ENCODE data around the gene CXCR6.

- PRO-cap: no peak
Measured at GRCh38 chr3:44977129-44977604, 1.1 kb downstream of the EXOSC7 start.

- PRO-cap: no peak
Measured at GRCh38 chr3:45011727-45012779, 14.1 kb upstream of the CLEC3B start.

DNA sequence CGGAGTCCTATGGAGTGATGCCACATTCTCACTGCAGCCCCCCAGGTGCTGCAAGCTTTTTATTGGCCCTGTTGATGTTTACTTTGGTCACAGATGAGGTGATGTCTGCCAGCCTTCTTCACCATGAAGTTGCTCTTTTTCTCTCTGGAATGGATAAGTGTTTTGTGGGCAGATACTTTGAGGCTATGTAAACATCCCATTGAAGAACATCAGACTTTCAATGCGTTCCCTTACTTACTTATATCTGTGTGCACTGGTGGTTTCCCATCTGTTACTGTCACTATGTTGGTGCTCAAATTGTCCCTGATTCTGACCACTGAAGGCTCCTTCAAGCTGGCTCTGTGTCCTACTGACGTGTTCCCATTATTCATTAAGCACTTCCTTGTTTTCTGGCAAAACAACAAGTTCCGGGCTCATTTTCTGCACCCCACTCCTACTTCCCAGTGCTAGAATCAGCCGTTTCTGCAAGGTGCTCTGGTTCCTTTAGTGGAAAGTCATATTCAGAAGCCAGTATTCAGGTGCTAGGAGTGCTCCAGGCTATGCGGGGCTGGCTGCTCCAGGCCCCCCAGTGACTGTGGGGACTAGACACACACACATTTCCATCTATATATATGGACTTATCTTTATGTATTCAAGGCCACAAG lies 1.3 kb upstream of the CLEC3B start:
- PRO-cap: no peak

GRCh38 chr3:45026803-45027689 lies 943 bp downstream of the CLEC3B start:
- PRO-cap: no peak

DNA sequence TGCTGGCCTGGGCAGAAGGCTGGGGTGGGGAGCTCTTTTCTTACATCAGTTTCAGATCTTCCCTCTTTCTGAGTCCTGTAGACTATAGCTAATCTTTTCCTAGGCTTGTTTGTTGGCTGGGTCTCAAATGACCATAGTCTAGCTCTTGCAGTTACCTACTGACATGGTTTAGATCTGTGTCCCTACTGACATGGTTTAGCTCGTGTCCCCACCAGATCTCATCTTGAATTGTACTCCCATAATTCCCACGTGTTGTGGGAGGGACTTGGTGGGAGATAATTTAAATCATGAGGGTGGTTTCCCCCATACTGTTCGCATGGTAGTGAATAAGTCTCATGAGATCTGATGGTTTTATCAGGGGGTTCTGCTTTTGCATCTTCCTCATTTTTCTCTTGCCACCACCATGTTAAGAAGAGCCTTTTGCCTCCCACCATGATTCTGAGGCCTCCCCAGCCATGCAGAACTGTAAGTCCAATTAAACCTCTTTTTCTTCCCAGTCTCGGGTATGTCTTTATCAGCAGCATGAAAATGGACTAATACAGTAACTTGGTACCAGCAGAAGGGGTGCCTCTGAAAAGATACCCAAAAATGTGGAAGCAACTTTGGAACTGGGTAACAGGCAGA lies 50.2 kb downstream of the CLEC3B start:
- PRO-cap: no peak

GRCh38 chr3:45165399-45165988 lies 19.3 kb upstream of the CDCP1 start:
- PRO-cap: no peak

- PRO-cap: no peak
Measured at GRCh38 chr3:45199879-45200530, 26.1 kb downstream of the TMEM158 start.

GRCh38 chr3:45546993-45547719 lies 47.4 kb upstream of the LIMD1 start:
- PRO-cap: no peak

DNA sequence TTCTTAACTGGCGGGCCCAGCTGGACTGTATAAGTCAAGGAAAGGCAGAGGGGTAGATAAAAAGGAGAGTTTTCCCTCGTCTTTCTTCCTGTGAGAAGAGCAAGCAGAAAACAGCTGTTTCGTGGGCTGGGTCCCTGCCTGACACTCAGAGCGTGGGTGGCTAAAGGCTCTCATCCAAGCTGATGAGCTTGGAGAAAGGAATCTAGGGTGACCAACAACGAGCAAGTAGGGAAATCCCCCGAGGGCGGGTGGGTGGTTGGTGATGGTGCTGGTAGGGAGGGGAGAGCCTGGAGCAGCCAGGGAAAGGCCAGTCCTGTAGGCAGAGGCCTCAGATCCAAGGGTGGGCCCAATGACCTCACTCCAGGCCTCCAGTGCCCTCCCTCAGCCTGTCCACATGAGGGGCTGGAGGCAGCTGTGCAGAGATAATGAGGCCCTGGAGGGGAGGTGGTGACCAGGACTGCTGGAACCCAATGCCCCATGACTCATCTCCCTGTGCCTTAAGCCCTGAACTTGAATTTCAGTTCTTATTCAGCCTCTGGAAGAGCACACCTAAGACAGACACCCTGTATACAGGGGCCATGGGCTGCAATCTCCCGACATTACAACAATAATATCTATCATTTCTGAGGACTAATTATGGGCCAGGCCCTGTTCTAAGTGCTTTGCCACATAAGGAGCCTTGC lies 43.0 kb upstream of the LIMD1 start:
- PRO-cap: no peak

DNA sequence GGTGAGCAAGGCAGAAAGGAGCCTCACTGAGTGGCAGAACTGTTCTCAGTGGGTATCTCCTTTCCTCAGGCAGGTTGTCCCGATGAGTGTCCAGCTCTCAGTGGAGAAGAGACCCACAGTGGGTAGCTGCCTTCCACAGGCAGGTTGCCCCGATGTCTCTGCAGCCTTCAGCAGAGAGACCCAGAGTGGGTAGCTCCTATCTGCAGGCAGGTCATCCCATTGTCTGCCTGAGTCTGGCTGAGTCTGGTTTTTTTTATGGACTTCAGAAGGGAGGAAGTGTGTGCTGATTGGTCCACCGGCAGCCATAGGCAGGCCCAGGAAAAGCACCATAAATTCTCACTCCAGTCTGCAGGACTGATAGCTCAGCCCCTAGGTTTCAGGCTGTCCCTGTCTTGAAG lies 3.8 kb upstream of the LIMD1 start:
- PRO-cap: no peak

DNA sequence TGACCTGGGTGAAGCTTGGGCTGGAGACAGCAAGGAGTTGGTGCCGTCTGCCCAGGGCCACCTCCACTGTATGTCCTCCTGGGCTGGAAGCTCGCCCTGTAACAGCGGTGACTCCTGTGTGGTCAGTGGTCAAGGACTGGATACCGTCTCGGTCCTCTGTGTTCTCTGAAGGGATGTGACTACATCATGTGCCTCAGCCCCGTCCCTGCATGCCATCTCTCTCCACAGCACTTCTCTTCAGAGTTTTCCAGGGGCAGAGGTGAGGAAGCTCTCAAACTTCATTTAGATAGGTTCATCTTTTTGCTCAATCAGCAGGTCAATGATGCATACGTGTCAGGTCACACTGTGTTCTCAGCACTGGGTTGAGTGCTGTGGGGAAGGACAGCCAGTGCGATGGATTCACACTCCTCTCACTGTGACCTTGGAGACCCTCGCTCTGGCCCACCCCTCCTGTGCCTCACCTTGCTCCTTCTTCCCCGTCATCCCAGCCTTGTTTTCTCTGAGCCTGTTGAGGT lies 9.6 kb downstream of the LIMD1 start:
- PRO-cap: no peak

DNA sequence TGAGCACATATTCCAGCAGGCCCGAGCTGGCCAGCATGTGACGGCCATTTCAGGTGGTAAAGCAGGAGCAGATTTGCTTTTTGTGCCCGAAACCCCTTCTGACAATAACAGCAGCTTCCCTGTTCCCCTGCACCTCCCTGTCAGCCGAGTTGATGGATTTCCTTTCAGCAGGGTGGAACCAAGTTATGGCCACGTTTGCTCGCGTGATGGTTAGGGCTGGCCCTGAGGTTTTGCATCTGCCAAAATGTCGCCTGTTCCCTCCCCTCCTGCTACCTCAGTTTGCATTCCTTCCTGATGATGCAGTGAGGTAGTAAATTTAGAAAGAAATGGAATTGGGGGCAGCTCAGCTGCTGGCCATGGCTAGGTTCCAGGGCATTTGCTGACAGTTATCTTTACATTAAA lies 13.2 kb downstream of the LIMD1 start:
- PRO-cap: no peak

DNA sequence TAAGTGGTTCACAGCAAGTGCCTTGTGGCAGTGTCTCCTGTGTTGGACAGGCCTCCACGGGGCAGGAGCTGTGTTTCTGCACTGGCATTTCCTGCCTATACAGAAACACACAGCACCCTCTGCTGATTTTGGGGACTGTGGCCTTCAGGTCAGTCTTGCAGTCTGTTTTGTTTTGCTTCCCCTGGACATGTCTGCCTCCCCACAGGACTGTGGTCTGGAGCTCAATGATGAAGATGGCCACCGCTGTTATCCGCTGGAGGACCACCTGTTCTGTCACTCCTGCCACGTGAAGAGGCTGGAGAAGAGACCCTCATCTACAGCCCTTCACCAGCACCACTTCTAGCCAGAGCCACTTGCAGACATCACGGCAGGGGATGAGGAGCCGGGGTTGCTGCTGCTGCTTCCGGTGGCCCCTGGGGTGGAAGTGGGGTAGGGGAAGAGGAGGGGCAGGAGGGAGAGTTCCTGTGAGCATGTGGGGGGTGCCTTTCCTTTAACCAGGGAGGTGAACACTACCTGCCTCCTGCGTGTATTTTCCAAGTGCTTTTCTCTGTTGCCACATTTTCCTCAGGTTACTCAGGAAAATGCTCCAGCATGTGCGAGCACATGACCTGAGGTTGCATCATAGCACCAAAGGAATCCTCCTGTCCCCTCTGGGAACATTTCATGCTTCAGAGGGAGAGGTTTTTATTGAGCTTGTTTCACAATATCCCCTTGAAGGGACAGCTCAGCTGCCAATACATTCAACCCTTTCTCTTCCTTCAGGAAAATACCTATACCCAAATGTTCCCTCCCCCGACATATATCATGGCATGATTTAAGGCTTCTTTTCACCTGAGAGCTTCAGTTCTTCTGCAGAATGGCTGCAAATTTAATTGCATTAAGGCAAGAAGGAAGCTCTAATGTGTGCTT lies 12.2 kb upstream of the SACM1L start:
- PRO-cap: no peak

DNA sequence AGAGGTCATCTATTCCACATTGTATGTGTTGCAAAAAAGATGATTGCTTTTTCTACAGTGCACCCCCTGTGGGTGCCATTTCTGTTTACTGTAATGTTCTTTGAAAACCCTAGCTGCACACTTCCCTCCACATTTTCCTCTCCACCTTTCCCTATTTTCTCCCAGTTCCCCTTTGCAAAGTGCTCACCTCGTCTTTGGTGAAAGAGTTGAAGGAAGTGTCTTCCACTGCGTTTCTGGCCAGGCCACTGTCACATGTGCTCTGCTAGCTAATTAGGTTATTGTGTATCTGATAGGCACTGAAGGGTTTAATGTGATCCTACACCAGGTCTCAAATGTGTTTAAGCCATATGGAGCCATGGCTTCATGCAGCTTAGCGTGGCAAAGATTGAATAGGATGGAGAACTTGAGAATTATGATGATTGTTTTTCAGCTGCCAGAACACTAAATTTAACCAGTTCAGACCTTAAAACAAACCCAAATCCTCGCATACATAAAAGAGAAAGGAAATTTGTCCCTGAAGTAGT lies 1.5 kb downstream of the SACM1L start:
- PRO-cap: bidirectional peak, plus-strand start at position 345 of the sequence, minus-strand start at position 264 of the sequence

- PRO-cap: no peak
Measured at GRCh38 chr3:45816726-45817036, 20.3 kb upstream of the SLC6A20 start.

- PRO-cap: no peak
Measured at GRCh38 chr3:45942885-45943615, at the start of gene CXCR6. Gene CXCR6 (plus strand): TSS chr3:45943464.

- PRO-cap: no peak
Measured at GRCh38 chr3:45972353-45973450, 22.9 kb downstream of the FYCO1 start.

DNA sequence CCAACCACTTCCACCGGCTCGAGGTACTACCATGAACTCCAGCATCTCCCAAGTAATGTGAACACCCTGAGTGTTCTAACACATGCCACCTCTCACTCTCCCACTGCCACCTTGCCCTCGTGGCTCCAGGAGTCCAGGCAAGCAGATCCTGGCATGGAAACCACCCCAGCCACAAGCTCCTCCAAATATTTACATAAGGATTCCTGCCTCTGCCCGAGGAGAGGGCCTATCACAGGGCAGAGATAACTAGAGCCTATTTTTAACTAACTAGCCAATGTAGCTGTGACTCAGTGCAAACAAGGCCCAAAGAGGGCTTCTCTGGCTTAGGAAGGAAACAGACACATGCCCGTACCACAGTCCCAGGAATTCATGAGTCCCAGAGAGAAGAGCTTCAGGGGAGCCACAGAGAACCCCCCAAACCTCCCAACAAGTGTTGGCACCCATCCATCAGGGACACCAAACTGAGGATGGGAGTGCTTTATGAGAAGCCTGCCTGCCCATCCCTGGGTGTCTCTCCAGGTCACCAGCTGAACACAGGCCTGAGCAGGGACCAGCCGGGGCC lies 9.3 kb downstream of the FYCO1 start:
- PRO-cap: no peak

DNA sequence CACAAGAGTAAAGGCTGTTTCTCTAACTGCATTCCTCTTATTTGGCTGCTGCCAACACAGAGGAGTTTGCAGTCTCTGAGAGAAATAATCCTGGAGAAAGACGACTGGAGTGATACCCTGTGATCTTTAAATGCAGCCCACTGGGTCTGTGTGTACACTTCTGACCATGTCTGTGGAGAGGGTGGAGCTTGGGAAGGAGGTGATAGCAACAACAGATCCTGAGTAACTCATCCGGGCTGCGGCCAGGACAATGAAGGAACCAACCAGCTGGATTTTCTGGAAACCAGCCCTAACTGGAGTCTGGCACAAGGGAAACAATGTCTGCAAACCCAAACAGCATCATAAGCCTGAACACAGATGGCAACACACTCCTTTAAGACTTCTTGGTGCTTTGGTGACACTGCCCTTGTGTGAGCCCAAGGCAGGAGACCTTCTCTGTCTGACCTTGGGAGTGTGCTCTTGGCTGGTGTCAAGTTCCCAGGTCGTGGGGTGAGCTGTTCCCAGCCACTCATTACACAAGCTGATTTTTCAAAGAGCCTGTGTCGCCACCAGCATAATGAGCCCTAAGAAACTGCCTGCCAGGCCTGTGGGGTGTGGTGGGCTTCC lies 8.0 kb downstream of the FYCO1 start:
- PRO-cap: no peak

- PRO-cap: no peak
Measured at GRCh38 chr3:46017594-46017917, 9.7 kb downstream of the XCR1 start.